Upper lobe of left lung (tissue), 5 donors: ENCODE measurements around a stretch of chr3.

DNA sequence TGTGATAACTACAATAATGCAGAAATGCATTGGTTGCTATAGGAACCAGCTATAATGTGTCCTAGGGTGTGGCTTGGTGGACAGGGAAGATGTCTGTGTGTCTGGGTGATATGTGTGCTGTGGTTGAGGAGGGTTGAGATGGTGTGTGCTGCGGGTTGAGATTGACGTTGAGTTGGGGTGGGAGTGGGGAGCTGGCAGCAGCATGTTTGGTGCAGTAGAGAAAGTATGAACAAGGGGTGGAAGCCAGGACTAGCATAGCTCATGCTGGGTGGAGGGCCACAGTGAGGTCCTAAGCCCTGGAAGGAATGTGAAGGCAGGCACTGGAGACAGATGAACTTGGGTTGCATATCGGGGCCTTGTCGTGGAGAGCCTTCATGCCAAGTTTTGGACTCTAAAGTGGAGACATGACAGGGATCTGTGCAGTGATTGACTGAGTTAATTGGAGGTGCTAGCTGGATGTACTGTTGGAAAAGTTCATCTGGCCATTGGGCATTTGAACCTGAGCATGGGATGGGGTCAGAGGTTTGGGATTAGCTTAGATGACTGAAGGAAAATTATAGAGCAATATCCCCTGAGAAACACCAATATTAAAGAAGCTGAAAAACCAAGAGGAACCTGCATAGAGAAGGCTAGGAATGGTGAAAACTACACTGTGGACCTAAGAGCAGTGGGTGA, 222.2 kb downstream of the PTPRG start:
- PRO-cap, 2 experiments, result no peak in any of the 2 experiments
- RAMPAGE, long total RNA, 4 experiments, result start-site peak on the plus strand in 1 of 4 experiments, centred at position 275 of the sequence, 22 reads per replicate

DNA sequence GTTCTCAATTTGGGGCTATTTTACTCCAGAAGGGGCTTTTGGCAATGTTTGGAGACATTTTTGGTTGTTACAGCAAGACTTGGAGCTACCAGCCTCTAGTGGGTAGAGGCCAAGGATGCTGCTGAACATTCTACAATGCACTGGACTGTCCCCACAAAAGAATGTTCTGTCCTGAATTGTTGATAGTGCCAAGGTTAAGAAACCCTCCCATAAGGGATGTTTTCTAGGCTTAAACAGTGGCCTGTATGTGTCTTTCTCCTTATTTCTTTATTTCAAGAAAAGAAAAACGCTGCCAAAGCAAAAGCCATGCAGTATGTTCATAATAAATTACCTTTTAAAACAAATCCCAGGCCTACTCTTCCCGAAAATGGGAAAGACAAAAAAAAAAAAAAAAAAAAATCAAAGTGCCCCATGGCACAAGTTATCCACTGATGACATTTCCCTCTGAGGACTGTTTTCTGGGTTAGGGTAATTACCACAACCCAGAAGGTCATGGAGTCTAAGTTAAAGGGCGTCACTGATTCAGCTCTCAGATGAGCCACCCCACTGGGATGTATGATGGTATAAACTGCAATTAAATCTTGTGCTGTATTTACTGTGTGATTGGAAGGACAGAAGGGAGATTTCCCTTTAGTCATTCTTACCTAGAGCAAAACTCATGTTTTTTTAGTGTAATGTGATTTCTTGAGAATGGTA, 243.9 kb downstream of the PTPRG start:
- PRO-cap, 2 experiments, result no peak in any of the 2 experiments
- RAMPAGE, long total RNA, 4 experiments, result start-site peak on the plus strand in 1 of 4 experiments, centred at position 283 of the sequence, 10 reads per replicate

- PRO-cap, 2 experiments, result peak in 1 of 2 experiments; most common minus-strand start chr3:61924188 (in 1)
- RAMPAGE, long total RNA, 4 experiments, result no peak in any of the 4 experiments
Measured at GRCh38 chr3:61923975-61924587, 362.7 kb downstream of the PTPRG start.

DNA sequence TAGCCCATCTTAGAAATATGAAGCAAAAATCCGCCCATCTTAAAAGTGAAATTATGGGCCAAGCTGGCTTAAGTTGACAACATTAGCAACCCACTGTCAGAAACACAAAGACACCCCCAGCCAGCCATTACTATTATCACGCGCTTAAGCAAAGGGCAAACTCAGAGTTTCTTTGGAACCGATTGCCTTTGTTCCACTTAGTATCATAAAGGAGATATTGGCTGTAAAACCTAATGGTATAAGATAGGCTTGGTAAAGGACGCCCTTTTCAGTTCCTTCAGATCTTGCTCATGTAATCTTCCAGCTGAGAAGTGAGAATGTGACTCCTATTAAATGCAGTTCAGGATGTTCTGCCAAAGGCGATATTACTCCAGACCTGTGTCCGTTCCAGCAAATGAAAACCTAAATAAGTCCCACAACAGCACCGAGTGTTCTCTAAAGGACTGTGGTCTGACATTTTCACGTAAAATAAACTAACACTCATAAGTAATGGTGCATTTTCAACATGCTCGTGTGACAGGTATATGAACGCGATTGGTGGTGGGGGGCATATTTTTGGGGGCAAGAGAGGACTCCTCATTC, 221.8 kb upstream of the C3orf14 start:
- PRO-cap, 2 experiments, result no peak in any of the 2 experiments
- RAMPAGE, long total RNA, 4 experiments, result no peak in any of the 4 experiments

- PRO-cap, 2 experiments, result no peak in any of the 2 experiments
- RAMPAGE, long total RNA, 4 experiments, result no peak in any of the 4 experiments
Measured at GRCh38 chr3:63923299-63924109, 59.8 kb downstream of the ATXN7 start.

- PRO-cap, 2 experiments, result no peak in any of the 2 experiments
- RAMPAGE, long total RNA, 4 experiments, result no peak in any of the 4 experiments
Measured at GRCh38 chr3:63945562-63946198, 77.6 kb downstream of the PSMD6 start.

DNA sequence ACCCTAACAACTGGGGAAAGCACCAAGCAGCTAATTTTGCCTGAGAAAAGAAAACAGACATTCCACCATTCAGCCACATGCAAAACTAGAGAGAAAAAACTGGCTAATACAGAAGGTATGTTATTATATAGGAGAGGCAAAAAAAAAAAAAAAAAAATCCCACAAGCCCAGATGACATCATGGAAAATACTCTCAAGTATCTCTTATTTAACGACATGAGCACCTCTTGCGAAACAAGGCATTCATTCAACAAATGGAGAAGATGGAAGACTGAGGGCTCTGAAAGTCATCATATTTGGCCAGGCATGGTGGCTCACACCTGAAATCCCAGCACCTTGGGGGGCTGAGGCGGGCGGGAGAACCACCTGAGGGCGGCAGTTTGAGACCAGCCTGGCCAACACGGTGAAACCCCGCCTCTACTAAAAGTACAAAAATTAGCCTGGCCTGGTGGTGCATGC, 61.4 kb downstream of the PRICKLE2 start:
- PRO-cap, 2 experiments, result no peak in any of the 2 experiments
- RAMPAGE, long total RNA, 4 experiments, result no peak in any of the 4 experiments

- PRO-cap, 2 experiments, result peak in 1 of 2 experiments; most common plus-strand start chr3:64189429 (in 1)
- RAMPAGE, long total RNA, 4 experiments, result no peak in any of the 4 experiments
Measured at GRCh38 chr3:64188918-64189658, 36.2 kb downstream of the PRICKLE2 start.

DNA sequence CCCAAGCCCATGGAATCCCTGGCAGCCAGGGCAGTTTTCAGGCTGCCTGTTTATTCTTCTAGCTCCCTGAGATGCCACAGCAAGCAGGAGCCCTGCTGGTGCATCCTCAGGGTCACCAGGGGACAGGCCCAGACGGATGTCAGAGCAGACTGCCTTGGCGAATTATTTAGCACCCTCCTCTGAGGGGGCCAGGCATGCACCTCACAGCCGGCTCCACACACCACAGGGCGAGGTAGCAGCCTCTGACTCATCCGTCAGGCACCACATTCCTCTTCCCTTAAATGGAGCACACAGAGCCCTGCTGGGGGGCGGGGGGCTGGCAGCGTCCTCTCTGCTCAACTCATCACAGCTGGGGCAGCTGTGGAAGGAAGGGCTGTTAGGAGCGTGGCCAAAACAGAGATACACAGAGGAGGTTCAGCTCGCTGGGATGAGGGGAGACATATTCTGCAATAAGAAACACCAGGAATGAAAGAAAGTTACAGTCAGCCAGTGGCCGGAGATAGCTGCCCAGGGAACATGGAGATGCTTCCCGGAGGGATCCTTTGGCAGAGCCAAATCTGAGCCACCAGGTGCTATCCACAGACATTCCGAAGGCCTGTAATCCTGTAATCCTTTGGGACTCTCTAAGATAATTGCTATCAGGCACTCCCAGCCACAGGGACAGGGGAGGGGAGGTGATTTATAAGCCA, 13.8 kb upstream of the PRICKLE2 start:
- PRO-cap, 2 experiments, result no peak in any of the 2 experiments
- RAMPAGE, long total RNA, 4 experiments, result no peak in any of the 4 experiments

GRCh38 chr3:64353109-64353770, 128.0 kb upstream of the PRICKLE2 start:
- PRO-cap, 2 experiments, result no peak in any of the 2 experiments
- RAMPAGE, long total RNA, 4 experiments, result no peak in any of the 4 experiments

DNA sequence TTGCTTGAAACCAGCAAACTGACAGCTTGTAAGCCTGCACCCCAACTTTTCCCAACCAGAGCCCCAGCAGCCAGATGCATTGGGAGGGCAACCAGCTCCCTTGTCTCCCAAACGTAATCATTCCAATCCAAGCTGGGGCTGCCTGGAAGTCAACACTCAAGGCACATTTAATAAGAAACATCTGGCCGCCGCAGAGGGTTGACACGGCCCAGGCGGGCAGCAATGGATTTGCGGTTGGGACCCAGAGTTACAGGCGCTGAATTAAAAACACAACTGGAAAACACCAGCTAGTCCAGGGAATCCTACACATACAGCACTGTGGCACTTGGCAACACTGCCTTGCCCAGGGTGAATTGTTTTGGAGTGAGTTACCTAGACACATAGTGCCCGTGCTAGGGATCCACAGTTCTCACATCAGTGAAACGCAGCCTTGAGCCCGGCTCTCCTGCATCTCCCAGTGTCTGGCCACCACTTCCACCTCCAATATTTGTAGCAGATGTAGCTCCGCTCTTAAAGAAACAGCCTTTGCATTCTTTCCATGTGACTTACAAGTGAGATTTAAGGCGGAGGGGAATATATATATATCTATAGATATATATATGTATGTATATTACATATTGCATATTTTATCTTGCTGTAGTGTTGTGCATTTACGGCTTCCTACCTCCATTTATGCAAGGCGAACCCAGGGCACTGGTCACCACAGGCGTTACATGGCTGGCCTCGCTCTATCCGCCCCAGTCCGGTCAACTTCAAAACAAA, 218.7 kb upstream of the PRICKLE2 start:
- PRO-cap, 2 experiments, result no peak in any of the 2 experiments
- RAMPAGE, long total RNA, 4 experiments, result no peak in any of the 4 experiments

GRCh38 chr3:65556861-65557818, 481.6 kb downstream of the MAGI1 start:
- PRO-cap, 2 experiments, result no peak in any of the 2 experiments
- RAMPAGE, long total RNA, 4 experiments, result no peak in any of the 4 experiments

DNA sequence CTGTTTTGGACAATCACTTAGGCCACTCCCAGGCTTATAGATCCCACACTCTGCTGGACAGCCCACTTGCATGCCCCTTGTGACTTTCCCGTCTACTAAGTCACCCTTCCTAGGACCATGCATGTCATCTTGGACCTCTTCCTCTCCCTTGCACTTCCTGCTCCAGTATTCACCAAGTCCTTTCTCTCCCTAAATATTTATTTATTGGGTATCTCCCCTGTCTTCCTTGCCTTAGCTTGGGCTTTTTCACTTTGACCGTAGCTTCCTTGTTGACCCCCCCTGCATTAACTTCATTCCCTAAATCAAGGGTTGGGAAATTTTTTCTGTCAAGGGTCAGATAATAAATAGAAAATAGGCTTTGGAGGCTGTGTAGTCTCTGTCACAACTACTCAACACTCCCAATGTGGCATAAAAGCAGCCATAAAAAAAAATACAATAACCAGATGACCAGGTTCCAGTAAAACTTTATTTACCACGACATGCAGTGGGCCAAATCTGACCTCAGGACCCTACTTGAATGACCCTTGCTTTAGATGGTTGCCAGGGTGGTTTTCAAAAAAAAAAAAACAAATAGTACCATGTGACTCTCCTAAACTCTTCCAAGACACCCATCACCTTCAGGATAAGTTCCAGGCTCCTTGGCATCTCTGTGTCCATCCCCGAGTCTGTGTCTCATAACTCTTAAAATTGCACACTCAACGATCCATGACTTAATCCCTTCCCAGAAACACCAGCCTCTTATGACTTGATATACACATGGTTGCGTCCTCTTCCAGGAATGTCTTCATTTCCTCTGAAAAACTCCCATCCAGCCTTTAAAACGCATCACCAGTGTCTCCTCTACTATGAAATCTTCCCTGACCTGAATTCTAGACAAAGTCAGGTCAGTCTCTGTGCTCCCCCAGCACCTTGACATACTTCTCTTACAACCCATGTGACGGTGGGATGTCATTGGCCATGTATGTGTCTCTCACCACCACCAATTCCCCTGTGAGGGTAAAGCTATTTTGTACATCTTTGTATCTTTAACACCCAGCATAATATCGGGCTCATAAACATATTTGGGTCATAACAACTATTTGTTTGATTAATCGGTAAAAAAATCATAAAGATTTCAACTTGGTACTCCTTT, 449.1 kb downstream of the MAGI1 start:
- PRO-cap, 2 experiments, result no peak in any of the 2 experiments
- RAMPAGE, long total RNA, 4 experiments, result start-site peak on the minus strand in 1 of 4 experiments, centred at position 409 of the sequence, 6 reads per replicate

DNA sequence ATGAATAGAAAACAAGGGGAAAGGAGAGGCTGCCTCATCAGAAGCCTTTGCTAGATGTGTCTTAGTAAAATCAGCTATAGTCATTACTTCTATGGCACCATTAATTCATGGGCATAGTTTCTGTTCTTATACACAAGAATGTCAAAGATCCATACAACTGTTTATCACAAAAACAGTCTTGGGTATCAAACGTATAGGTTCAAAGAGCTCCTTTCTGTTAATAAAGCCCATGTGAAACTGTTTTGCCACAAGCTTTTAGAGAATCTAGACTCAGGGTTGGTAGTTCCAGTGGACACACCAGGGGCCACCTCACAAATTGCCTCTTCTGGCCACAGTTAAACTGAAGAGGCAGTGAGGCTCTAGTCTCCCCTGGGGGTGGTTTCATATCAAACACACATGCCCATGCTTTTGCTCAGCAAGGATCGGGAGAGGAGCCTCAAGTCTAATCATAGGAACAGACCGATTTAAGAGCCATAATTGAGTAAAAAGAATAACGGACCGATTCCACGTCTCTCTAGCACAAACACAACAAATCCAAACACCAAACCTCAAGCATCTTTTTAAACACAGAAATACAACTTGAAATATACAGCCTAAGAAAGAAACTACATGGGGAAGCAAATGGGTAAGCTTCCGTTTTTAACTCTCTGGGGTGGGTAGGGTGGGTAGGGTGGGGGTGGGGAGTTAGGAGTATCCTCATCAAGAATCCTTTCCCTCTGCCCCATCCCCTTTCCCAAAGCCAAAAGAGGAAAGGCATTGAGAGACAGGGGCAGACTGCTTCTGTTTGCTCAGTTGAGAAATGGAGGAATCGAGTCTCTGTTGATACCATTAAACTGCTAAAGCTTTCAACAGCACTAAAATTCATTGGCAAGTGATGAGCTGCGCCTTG, 443.3 kb downstream of the MAGI1 start:
- PRO-cap, 2 experiments, result no peak in any of the 2 experiments
- RAMPAGE, long total RNA, 4 experiments, result no peak in any of the 4 experiments

GRCh38 chr3:65619111-65619812, 419.5 kb downstream of the MAGI1 start:
- PRO-cap, 2 experiments, result no peak in any of the 2 experiments
- RAMPAGE, long total RNA, 4 experiments, result no peak in any of the 4 experiments

GRCh38 chr3:65695996-65696352, 342.7 kb downstream of the MAGI1 start:
- PRO-cap, 2 experiments, result no peak in any of the 2 experiments
- RAMPAGE, long total RNA, 4 experiments, result start-site peak on the minus strand in 1 of 4 experiments, at chr3:65696121-65696178 at its widest, 8 reads per replicate

DNA sequence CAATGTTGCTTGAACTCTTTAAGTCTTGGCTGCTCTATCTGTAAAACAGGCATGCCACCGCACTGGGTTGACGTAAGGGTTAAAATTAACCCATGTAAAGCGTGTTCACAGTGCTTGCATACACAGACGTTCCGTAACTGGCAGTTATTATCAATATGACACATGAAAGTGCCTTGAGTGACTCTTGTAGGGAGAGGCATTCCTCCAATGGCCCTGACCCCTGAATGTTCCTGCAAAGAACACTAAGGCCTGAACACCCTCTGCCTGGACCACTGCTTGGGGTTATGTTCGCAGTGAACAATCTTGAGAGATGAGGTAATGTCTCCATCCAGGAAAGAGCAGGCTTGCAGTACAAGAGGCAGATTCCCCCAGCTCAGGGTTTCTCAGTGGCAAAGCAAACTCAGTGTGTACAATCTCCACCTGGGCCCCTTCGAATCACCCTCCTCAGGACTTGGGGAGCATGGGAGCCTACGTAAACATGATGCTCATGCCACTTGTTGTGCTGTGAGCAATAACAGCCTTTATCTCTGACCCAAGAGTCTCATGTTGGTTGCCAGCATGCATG, 324.6 kb downstream of the MAGI1 start:
- PRO-cap, 2 experiments, result no peak in any of the 2 experiments
- RAMPAGE, long total RNA, 4 experiments, result no peak in any of the 4 experiments

DNA sequence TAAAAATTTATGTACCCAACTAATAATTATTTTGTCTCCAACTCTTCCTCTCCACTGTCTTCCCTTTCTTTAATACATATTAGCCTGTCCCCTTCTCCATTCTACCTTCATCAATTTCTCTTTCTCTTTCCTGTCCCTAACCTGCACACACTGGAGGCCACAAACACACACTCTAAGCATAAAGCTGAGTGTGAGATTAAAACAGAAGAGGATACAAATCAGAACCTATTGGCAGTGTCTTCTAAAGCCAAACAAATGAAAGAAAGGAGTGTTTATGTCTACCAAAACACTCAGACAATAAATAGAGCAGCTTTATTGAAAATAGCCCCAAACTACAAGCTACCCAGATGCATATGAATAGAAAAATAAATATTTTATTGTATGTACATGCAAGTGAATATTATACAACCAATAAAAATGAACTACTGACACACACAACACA, 166.4 kb downstream of the MAGI1 start:
- PRO-cap, 2 experiments, result no peak in any of the 2 experiments
- RAMPAGE, long total RNA, 4 experiments, result start-site peak on the minus strand in 1 of 4 experiments, centred at position 318 of the sequence, 27 reads per replicate

DNA sequence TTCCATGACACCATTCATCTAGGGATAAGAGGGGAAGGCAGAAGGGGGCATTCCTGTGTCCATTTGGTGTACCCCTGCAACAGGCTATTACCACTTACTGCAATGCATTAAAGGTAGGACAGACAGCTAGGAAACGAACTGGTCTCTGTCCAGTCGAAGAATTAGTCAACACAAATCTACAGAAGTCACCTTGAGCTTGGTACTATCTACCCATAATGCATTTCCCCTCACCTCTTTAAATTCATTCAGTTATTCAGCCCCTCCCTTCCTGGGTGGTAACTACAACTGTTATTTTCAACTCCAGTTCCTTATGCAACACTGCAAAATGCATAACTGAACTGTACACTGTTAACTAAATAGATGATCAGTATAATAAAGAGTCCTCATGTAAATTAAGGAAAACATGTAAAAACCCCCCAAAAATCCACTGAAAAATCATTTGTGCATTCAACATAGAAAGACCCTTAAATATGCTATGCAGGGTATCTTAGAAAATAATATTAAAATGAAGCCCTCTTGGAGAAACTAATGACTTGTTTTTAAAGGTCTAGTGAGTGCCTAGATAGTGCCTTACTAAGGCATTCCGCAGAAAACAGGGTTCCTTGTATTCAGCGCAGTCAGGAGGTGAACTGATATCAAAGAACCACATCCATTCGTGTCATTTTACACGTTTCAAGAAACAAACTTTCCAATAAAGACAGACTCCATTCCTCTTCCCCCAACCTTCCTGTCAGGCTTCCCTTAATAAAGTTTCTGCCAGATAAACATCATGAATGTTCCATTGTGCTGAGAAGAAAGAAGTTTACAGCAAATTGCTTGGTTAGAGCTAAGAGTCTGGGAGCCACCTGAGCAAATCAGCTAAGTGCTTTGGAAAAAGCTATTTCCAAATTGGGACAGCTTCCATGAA, 77.4 kb downstream of the MAGI1 start:
- PRO-cap, 2 experiments, result peak in 1 of 2 experiments; most common plus-strand start position 823 of the sequence (in 1)
- RAMPAGE, long total RNA, 4 experiments, result no peak in any of the 4 experiments

GRCh38 chr3:66037541-66038263, 1.0 kb downstream of the MAGI1 start:
- PRO-cap, 2 experiments, result peak in 1 of 2 experiments; most common plus-strand start chr3:66037689 (in 1); most common minus-strand start chr3:66038002 (in 1)
- RAMPAGE, long total RNA, 4 experiments, result start-site peak on the minus strand in 1 of 4 experiments, at chr3:66037975-66038002 at its widest, 52 reads per replicate